ENCODE data around the gene LRIG1.

- RRBS, 2 experiments, result no CpG with 5 or more reads among the region's 6 CpGs
Measured at GRCh38 chr3:64353109-64353770, 128.0 kb upstream of the PRICKLE2 start.

- RRBS, 2 experiments, result no CpG with 5 or more reads among the region's 6 CpGs
Measured at GRCh38 chr3:64681070-64681793, 6.6 kb downstream of the ADAMTS9 start.

- RRBS, 2 experiments, result 95% methylated on average over 4 of the region's 9 CpGs
Measured at GRCh38 chr3:64890061-64890408, 202.2 kb upstream of the ADAMTS9 start.

GRCh38 chr3:64944949-64945903 lies 257.4 kb upstream of the ADAMTS9 start:
- RRBS, 2 experiments, result no CpG with 5 or more reads among the region's 13 CpGs

DNA sequence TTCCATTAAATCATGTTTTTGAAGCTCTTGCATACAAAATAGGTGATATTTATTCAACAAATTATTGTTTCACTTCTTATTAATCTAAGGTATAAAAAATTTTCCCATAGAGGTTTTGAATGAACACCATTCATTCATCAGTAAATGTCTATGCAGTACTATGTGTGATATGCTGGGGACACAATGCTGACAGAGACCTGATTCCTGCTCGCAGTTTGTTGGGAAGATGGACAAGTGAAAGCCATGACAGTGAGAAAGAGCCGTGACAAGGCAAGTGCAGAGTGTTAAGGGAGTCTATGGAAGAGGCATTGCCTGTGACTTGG lies 337.9 kb upstream of the ADAMTS9 start:
- RRBS, 2 experiments, result no CpG with 5 or more reads among the region's 2 CpGs

GRCh38 chr3:65168420-65169039 lies 480.7 kb upstream of the ADAMTS9 start:
- RRBS, 2 experiments, result no CpG with 5 or more reads among the region's 5 CpGs

DNA sequence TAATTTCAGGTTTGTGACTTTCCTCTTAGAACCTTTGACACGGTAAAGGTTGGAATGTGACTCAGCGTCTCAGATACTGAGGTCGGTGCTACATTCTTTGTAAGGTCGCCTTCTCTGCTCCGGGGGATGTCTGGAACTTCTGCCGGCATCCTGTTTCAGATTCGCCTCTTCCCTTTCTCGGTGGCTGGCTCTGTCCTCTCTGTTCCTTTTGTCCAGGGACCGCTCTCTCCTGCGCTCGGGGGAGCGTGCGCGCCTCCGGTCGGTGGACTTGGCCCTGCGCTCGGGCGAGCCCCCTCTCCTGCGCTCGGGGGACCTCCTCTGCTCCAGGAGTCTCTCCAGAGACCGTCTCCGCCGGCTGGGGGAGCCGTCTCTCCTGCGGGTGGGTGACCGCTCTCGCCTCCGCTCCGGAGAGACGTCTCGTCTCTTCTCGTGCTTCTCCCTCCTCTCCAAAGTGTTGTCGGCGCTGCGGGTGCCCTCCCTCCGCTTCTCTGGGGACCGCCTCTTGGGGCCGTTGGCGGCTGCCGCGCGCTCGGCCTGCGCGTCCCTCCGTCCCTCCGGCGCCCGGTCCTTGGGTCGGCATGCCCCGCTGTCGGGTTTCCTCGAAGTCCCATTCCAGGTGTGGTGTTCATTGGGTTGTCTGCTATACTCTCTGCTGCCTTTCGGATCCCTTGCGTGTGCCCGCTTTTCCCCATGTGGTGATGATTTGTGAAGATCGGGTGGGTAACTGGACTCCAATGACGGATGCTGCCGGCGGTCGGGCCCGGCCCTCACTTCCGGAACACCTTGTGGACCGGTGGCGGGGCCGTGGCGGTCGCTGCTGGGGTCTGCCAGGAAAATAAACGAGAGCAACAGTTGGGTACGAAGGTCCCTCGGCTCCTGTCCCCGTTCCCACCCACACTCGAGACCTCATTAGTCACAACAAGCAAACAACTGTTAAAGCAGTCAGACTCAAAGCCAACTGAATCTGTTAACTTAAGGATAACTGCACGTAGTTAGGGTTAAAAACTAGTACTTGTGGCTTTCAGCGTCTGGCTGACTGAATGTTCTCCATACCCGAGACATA lies 668.8 kb upstream of the ADAMTS9 start:
- RRBS, 2 experiments, result 94 to 96% methylated on average over 7 to 21 of the region's 77 CpGs

GRCh38 chr3:65883518-65884165 lies 155.1 kb downstream of the MAGI1 start:
- RRBS, 2 experiments, result no CpG with 5 or more reads among the region's 3 CpGs

GRCh38 chr3:65884166-65884629 lies 154.5 kb downstream of the MAGI1 start:
- RRBS, 2 experiments, result no CpG with 5 or more reads among the region's 4 CpGs

DNA sequence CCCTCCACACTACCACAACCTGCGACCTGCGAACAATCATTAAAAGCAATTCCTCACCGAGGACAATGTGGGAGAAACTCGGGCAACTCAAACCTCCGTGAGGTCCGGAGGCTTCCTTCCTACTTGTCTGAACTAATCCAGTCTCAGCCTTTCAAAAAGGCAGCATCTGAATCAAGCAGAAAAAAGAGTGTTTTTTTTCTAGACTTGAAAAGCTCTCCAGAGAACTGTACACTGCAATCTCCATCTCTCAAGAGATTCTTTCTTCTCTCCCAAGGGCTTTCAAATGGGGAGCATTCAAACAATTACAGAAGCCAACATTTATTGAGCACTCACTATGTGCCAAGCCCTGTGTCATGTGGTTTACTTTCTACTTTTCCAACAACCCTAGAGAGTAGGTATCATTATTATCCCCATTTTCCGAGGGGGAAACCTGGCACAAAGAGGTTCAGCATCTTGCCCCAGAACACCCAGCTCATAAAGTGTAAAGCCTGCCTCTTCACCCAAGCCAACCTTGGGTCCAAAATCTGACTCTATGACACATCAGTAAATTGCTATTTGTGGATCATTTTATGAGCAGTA lies 10.0 kb downstream of the MAGI1 start:
- RRBS, 2 experiments, result no CpG with 5 or more reads among the region's 7 CpGs

GRCh38 chr3:66280376-66280739 lies 59.6 kb downstream of the SLC25A26 start:
- RRBS, 2 experiments, result no CpG with 5 or more reads among the region's 4 CpGs

GRCh38 chr3:66428670-66429250 lies 72.1 kb downstream of the LRIG1 start:
- RRBS, 2 experiments, result no CpG with 5 or more reads among the region's 6 CpGs

DNA sequence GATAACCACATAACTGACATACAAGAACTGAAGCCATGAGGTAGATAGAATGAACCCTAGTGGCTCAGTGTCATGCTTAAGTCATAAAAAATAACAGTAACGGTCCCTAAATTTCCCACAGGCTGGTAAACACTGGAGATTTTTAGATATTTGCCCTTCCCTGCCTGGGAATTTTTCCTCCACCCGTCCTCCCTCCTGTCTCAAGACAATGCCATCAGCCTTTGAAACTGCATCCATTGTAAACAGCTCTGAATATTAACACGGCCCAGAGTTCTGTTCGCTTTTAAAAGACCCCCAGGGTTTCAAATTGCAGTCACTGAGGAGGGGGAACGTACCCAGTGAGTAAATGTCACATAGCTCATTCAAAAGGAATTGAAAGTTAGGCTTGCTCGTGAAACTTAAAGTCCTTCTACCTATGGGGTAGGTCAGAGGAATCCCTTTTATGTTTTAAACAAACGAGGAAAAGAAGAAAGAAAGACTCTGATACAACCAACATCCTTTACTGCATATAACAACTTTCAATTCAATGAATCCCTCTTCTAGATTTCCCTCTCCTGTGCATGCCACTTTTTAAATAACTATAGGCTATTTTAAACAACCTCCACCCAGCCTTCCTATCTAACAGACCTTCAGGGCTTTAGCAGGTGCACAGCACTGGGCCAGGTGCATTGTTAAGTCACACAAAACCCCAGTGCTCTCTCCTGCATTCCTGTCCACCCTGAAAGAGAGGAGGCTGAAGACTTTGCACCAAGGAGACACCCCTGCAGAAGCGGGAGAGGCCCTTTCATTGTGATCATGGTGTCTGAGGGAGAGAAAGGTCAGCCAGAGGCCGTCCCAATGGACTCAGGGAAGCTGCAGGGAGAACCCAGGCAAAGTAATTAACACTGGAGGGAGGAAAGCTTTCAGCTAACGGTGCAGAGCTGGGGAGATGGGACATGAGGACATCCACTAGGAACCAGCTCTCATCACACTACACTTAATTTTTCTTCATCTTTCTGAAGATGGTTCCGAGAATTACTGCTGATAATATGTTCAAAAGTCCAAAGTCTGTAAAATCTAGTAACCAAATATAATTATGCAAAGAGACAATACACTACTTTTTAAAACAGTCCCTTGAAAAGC lies 5.4 kb downstream of the LRIG1 start:
- RRBS, 2 experiments, result no CpG with 5 or more reads among the region's 11 CpGs

DNA sequence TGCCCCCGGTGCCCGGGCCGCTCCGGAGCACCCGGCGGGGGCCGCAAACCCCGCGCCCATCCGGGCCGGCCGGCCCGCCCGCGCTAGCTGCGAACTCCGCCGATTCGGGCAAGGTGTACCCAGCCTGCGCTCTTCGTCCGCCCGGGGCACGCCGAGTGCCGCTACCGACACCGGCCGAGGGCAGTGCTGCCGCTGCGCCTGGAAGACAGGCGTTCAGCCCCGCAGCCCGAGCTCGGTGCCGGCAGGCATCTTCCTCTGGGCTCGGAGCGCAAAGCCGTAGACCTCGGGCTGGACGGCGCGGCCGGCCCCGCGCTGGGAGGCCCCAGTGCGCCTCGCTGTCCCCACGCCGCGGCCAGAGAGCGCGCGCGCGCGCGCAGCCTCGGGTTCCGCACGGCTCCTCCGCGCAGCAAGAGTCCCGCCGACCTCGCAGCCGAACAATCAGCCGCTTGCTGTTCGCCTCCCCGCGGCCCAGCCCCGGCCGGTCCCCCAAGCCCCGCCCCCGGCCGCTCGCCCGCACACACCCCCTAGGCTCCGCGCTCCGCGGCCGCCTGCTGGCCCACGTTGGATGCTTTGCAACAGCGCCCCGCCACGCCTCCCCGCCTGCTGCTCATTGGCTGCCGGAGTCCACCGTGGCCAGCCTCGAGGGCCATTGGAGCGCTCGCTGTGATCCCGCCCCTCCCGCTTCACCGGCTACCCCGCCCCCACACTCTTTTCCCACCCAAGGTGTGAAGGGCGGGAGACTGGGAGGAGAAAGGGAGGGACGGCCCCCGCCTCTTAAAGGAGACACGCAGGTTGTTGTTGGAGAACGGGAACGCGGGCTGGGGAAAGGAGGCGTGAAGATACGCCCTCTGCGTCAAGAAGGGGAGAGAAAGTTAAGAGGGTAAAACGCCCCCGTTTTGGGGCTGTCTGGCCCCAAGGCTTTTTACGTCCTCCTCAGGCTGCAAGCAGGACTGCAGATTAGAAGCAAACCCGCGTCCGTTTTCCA lies at the start of gene LRIG1:
Gene LRIG1 (minus strand): TSS at position 451 of the 985 bp plus-strand sequence.
- RRBS, 2 experiments, result under 1 to 2% methylated on average over 36 to 39 of the region's 113 CpGs

DNA sequence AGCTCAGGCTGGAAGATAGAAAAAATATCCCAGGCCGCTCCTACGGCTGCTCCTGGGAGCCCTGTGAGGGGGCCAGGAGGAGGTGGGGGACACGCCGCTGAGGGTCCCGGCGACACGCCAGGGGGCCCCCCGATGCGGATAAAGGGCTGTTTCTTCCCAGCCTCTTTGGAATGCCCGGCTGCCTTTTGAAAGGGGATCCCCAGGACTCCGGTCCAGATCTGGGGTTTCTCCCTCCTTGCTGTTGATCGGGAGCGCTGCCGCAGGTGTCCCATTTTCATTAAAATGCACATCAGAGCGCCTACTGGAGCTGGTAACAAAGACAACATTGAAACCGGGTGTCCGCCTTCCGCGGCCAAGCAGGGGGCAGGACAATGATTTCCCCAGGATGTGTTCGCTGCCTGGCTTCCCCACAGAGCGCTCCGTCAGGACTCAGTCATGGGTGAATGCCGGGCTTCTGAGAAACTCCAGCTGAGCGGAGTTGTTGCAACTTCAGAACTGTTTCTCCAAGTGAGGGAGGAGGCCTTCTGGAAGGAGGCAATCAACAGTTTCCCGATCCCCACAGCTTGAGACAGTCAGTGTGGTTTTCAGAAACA lies 200.0 kb upstream of the KBTBD8 start:
- RRBS, 2 experiments, result under 1 to 2% methylated on average over 6 to 13 of the region's 25 CpGs

- RRBS, 2 experiments, result no CpG with 5 or more reads among the region's 12 CpGs
Measured at GRCh38 chr3:66972225-66972532, 25.9 kb upstream of the KBTBD8 start.

GRCh38 chr3:67018106-67018879 lies 20.2 kb downstream of the KBTBD8 start:
- RRBS, 2 experiments, result 86 to 100% methylated on average over 2 to 4 of the region's 13 CpGs

GRCh38 chr3:67483980-67484549 lies 170.3 kb downstream of the SUCLG2 start:
- RRBS, 2 experiments, result no CpG with 5 or more reads among the region's 3 CpGs

- RRBS, 2 experiments, result no CpG with 5 or more reads among the region's 1 CpG
Measured at GRCh38 chr3:67685448-67685888, 31.1 kb upstream of the SUCLG2 start.

DNA sequence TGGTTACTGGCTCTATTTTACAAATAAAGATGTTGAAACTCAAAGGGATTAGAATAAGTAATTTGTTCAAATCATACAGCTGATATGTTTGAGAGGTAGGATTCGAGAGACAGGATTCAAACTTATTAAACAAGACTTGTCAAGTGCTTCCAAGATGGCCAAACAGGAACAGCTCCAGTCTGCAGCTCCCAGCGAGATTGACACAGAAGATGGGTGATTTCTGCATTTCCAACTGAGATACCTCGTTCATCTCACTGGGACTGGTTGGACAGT lies 56.4 kb upstream of the TAFA1 start:
- RRBS, 2 experiments, result no CpG with 5 or more reads among the region's 3 CpGs

Measured in NT2/D1 (cell line).